ENCODE measurements around a stretch of chr3.

GRCh38 chr3:114623918-114624853, 330.4 kb downstream of the TIGIT start:
- PRO-cap, 2 experiments: peak in 1 of 2 experiments; most common plus-strand start chr3:114624161 (in 1); most common minus-strand start chr3:114624138 (in 1)

GRCh38 chr3:114658973-114659804, 365.4 kb downstream of the TIGIT start:
- PRO-cap, 2 experiments: no peak in any of the 2 experiments

DNA sequence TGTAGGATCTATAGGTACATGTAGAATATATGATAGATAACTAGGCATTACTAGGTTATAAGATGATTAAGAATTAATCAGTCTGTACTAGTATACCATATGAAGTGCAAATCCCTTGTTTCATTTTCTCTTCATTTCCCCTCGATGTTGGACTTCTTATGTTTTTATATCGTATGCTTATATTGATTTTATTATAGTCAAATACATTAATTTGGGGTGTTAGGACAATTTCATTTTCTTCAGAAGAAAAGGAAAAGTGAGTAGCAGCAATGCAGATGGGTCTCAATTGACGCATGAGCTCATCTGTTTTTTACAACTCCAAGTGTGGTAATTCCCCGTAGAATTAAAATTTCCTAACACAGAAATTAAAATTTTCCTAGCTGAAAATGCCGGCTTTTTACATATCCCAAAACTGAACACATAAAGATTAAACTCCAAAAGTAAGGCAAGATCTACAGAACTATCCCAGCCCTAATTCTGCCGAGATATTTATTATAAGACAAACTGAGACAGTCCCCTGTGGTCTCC, 419.2 kb downstream of the TIGIT start:
- PRO-cap, 2 experiments: no peak in any of the 2 experiments

- PRO-cap, 2 experiments: no peak in any of the 2 experiments
These were observed 382.8 kb downstream of the ZBTB20 start for GRCh38 chr3:114764144-114764764.

DNA sequence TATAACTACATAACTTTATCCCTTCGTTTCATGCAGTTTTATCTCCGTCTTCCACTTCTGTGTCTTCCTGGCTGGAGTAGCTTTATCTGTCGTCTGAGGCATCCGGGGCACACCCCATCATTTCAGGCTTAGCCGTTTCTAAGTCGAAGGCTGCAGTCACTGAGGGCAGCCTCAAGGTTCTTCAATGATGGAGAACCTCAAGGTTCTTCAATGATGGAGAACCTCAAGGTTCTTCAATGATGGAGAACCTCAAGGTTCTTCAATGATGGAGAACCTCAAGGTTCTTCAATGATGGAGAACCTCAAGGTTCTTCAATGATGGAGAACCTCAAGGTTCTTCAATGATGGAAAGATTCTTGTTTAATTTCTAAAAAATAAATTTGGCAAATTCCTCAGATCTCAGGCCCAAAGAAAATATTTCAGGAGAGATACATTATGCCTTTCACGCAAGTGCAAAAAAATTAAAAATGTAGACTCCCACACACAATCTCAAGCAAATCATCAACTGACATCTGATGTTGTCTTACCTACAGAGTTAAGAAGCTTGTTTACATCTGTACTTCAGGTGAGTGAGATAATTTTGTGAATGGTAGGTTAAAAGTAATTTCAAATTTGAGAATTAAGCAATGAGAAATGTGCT, 218.8 kb downstream of the ZBTB20 start:
- PRO-cap, 2 experiments: no peak in any of the 2 experiments

DNA sequence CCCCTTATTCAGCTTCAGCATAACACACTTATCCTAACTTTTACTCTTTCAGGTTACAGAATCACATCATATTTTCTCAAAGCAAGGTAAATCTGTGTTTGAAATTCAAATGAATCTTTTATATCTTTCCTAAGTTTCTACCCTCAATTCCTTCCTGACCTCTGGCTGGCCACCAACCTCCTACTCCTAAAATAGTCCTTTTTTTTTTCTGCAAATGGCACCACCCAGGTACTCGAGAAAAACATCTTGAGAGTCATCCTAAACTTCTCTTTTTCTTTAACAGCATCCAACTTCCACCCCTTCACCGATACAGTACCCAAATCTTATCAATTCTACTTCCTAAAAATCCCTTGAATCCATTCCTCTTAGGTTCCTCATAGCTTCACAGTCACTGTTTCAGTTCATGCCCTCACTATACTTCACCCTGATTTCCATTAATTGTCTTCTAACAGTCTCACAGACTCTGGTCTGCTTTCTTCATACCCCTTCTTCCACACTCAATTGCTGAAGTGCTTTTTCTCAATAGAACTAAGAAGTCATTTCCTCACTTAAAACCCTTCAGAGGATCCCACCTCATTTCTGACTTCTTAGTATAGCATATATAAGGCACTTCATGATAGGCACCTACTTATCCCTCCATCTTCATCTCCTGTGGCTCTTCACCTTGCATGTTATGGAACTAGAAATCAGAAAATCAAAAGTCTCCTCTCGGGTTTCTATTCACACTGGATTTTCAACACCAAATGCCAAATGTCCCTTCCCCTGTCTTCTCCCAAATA, 80.8 kb downstream of the ZBTB20 start:
- PRO-cap, 2 experiments: no peak in any of the 2 experiments

DNA sequence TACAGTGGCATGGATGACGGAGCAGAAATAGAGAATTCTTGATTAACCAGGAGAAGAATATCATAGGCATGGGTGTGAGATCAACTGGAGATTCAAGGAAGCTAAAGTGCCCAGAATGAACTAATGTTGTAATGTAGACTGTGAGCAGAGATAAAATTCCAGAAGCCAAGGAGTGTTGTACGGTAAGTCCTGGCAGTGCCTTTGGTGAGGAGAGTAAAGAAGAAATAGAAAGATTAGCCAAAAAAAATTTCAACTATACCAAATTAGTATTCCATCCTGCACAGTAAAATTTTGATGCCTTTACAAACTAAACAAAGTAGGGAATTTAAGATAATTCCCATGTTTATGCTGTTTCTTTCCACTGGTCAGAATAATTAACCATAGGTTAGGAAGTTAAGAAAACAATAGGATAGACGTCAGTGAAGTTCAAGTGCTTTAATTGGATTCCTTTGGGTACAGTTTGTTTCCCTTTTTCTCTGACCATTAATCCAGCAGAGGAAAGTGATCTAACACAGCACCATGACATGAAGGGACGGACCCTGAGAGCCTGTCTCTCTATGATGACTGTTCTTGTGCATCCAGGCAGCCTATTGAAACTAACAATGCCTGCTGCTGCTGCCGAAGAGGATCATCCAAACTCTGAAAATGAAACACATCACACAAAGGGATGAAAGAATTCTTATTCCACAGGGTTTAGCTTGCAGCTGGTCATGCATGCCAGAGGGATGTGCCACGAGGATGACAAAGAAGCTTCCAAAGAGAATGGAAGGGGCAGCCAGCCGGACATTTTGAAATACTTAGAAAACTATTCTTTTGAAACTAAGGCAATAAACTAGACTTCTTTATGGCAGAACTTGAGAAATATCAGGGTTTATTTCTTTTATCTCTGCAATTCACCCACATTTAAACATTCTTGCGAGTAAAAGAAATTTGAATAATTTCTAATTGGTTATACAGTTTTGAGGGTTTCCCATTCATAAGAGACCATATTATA, 75.6 kb downstream of the ZBTB20 start:
- PRO-cap, 2 experiments: no peak in any of the 2 experiments

GRCh38 chr3:115145483-115145887, 1.6 kb downstream of the ZBTB20 start:
- PRO-cap, 2 experiments: no peak in any of the 2 experiments

DNA sequence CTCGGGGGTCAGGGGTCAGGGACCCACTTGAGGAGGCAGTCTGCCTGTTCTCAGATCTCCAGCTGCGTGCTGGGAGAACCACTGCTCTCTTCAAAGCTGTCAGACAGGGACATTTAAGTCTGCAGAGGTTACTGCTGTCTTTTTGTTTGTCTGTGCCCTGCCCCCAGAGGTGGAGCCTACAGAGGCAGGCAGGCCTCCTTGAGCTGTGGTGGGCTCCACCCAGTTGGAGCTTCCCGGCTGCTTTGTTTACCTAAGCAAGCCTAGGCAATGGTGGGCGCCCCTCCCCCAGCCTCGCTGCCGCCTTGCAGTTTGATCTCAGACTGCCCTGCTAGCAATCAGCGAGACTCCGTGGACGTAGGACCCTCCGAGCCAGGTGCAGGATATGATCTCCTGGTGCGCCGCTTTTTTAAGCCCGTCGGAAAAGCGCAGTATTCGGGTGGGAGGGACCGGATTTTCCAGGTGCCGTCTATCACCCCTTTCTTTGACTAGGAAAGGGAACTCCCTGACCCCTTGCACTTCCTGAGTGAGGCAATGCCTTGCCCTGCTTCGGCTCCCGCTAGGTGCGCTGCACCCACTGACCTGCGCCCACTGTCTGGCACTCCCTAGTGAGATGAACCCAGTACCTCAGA, 170.8 kb upstream of the ZBTB20 start:
- PRO-cap, 2 experiments: no peak in any of the 2 experiments

GRCh38 chr3:115784976-115785862, 161.9 kb downstream of the GAP43 start:
- PRO-cap, 2 experiments: no peak in any of the 2 experiments

DNA sequence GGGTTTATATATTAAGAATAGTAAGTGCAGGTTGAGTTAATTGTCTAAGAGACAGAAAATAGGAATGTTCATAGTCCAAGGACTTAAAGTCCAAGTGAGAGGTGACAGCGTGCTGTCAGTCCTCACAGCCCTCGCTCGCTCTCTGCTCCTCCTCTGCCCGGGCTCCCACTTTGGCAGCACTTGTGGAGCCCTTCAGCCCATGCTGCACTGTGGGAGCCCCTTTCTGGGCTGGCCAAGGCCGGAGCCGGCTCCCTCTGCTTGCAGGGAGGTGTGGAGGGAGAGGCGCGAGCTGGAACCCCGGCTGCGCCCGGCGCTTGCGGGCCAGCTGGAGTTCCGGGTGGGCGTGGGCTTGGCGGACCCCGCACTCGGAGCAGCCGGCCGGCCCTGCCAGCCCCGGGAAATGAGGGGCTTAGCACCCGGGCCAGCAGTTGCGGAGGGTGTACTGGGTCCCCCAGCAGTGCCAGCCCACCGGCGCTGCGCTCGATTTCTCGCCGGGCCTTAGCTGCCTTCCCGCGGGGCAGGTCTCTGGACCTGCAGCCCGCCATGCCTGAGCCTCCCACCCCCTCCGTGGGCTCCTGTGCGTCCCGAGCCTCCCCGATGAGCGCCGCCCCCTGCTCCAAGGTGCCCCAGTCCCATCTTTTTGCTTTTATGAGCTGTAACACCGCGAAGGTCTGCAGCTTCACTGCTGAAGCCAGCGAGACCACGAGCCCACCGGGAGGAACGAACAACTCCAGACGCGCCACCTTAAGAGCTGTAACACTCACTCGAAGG, 168.2 kb downstream of the GAP43 start:
- PRO-cap, 2 experiments: no peak in any of the 2 experiments

GRCh38 chr3:117610053-117610493, 1164.8 kb upstream of the LSAMP start:
- PRO-cap, 2 experiments: no peak in any of the 2 experiments

DNA sequence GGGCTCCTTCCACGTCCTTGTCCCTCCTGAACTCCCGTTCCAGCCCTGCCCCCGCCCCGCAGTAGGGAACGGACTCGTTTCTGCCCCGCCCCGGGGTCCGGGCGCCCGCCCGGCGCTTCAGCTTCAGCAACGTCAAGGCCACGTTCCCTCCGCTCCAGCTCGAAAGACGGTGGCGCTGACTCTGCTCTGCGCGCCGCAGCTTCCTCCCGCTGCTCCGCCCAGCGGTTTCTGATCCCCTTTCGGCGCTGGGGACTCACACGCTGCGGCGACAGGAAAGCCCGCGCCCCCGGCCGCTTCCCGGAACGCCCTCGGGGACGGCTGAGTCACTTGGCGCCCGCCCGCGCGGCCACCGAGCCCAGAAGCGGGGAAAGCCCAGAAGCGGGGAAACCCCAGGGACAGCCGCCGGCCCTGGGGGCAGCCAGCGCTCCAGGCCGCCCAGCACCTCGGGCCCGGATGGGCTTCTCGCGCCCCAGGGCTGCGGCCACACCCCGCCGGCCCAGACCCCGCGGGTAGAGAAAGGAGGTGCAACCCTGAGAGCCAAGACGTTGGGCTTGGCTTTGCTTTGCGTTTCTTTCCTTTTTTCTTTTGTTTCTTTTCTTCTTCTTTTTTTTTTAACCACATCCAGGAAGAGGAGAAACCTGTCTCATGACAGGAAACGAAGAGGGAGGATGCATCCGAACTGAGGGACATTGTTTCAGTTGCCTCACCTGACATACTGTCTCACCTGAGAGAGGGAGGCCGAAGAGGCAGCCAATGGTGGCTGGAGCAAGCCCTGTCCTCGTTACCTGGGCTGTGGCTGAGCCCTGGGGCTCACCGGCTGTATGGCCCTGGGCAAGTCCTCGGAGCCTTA, 28.9 kb downstream of the ARHGAP31 start:
- PRO-cap, 2 experiments: peak in 2 of 2 experiments; most common plus-strand start position 162 of the sequence (in 2); most common minus-strand start position 33 of the sequence (in 2)

DNA sequence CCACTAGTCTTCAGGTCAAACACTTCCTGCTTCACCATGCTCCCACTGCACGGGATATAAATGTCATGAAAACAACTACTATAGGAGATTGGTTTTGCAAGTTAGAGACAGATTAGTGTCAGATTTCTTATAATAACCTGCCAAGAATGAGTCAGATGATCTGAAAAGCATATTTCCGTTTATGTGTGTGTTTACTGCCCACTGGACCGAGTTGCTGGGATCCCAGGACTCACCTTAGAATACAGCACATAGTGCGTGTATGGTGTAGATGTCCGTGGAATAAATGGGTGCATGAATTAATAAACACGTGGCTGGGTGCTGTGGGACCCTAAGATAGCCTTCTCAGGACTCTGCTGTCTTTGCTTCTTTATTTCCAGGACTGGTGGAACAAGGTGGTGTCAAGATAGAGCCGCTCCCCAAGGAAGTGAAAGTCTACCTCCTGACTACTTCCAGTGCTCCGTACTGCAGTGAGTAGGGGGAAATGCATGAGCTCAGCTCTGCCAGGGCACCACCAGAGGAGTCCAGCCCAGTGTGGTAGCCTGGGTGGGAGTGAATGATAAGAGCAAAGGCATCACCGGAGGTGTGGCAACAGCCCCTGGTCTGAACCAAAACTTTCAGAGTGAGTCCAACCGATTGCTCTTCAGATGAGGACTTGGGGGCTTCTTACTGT, 21.6 kb downstream of the PLA1A start:
- PRO-cap, 2 experiments: no peak in any of the 2 experiments

GRCh38 chr3:119658810-119659773, 1.3 kb downstream of the POPDC2 start:
- PRO-cap, 2 experiments: no peak in any of the 2 experiments

DNA sequence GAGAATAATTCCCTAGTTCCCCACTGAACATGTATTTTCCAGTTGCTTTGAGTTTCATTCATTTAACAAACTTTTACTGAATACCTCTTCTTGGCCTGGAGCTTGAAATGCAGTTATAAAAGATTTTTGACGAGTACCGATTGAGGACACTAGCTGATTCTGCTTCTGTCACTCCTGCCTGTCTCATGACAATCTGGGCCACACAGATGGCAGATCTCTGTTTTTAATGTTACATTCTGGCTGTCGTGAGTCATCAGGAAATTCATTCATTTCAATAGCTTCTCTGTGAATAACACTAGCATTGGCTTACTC, 29.1 kb downstream of the CFAP91 start:
- PRO-cap, 2 experiments: no peak in any of the 2 experiments

GRCh38 chr3:120039447-120040331, 54.6 kb downstream of the GSK3B start:
- PRO-cap, 2 experiments: no peak in any of the 2 experiments

- PRO-cap, 2 experiments: no peak in any of the 2 experiments
These were observed 40.0 kb downstream of the GSK3B start for GRCh38 chr3:120053923-120054900.

DNA sequence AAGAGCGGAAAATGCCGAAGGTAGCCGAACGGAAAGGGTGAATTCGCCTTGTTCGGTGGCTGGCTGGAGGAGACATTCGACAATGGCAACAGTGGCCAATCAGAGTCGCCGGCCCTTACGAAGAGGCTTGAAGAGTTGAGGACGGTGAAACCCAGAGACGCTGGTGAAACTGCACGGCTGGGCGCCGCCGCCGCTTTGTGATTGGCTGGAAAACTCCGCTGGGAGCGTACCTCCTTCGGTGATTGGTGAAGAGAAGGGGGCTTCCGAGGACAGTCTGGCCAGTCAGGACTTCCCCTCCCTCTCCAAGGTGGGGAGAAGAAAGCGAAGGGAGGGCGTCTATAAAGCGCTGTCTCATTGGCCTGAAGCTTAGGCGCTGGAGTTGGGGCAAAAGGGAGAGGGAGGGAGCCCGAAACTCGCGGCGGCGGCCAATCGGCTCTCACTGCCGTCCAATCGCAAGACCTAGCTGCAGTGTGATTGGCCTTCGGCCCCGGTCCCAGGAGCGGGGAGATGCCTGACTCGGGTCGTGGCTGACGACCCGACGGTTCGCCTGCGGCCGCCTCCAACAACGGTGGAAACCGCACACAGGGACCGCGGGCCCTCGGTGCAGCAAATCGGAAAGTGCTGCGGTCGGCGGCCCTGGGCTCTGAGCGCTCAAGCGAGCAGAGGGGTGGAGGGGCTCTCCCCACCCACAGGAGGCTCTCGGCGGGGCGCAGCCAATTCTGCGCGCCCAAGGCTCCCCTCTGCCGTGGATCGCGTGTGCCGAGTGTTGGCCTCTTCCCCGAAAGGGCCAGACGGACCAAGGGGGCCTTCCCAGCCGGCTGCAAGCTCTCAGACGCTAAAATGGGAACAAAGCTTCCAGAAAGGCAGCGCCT, 725 bp upstream of the GSK3B start:
- PRO-cap, 2 experiments: peak in 2 of 2 experiments; most common plus-strand start position 118 of the sequence (in 1); most common minus-strand start position 303 of the sequence (in 2)

- PRO-cap, 2 experiments: no peak in any of the 2 experiments
These were observed 8.4 kb upstream of the GSK3B start for GRCh38 chr3:120102434-120103264.

Measured in Metastatic Liver Carcinoma in the Lung (tissue), 2 donors.